CD14-positive monocyte (primary cell): ENCODE measurements around a stretch of chr22.

- CAGE, long polyA plus RNA, result no peak
Measured at GRCh38 chr22:25698406-25699029, 43.5 kb upstream of the MYO18B start.

- CAGE, long polyA plus RNA, result no peak
Measured at GRCh38 chr22:25749219-25750209, 7.5 kb downstream of the MYO18B start.

DNA sequence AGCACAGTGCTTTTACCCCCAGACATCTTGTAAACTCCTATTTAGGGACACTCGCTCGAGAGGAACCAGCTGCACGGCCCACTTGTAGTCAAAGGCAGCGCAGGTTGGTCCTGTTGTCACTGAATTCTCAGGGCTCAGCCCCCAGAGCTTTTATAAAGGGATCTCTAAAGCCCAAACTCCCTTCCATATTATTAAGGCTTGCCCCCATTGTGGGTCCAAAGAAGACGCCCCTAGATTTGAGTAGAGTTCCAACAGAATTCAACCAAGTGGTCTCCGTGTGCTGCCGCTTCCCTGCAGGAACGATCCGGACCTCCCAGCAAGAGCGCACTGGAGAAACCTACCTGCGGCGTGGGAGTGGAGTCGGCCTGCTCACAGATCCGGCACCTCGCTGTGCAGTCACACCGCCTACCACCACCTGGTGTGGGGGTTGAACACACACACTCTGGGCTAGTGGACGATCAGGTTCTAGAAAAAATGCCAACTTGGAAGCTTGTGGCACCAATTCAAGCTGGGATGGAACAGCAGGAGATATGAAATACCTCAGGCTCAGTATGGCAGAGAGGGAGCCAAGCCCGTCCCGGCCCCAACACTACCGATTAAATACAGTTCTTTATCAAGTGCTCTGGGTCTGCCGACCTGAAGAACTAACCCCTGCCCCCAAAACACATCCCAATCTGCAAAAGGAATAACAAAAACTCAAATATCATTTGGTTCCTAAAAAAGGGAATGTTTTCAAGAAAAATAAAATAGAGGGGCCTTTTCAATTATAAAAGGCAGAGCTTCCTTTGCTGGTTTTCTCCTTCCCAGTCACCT lies 23.6 kb downstream of the ASPHD2 start:
- CAGE, long polyA plus RNA, result no peak

GRCh38 chr22:26529334-26530328 lies 17.4 kb upstream of the TFIP11 start:
- CAGE, long polyA plus RNA, result no peak

DNA sequence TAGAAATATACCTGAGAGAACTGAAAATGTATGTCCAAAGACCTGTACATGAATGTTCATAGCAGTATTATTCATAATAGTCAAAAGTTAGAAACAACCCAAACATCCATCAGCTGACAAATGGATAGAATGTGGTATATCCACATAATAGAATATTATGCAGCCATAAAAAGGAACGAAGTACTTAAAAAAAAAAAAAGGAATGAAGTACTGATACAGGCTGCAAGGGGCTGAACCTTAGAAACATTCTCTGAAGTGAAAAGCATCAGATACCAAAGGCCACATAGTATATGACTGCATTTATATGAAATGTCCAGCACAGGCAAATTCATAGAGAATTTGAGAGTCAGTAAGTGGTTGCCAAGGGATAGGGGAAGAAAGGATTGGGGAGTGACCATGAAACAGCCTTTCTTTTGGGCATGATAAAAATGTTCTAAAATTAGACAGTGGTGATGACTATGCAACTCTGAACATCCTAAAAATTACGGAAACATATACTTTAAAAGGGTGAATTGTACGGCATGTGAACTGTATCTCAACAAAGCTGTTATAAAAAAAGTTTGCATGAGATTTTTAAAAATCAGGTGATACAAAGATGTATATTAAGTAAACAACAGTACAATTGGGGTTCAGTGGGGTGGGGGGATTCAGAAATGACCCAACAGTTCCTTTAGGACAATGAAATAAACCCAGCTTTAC lies 1.8 kb downstream of the TPST2 start:
- CAGE, long polyA plus RNA, result no peak

- CAGE, long polyA plus RNA, result no peak
Measured at GRCh38 chr22:27241647-27242209, 559.8 kb downstream of the MN1 start.

- CAGE, long polyA plus RNA, result no peak
Measured at GRCh38 chr22:27311621-27312083, 489.9 kb downstream of the MN1 start.

- CAGE, long polyA plus RNA, result no peak
Measured at GRCh38 chr22:27476578-27477165, 324.9 kb downstream of the MN1 start.

DNA sequence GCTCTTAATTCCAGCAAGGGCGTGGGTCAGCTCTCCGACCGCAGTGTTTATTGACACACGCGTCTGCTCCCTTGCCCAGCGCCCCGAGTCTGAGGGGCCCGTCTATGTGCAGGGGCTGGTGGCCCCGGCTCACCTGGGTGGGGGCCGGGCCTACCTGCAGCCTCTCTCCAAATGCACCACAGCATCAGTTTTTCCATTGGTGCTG lies 313.4 kb downstream of the MN1 start:
- CAGE, long polyA plus RNA, result no peak

DNA sequence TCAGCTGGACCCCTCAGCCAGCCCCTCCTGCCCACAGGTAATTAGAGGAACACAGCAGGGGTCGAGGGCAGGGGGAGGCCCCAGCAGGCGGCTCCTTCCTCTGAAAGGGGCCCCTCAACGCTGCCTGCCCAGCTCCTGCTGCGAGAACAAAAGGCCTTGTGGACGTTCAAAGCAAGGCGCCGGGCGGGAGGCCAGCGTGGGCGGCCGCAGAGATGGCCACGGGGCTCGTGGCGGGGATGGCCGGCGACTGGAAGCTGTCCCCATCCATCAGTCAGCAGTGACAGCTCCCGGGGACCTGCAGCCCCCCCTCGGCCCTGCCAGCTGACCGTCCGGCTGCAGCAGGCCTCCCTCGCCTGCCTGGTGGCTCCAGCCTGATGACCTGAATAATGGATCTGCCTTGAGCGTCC lies 159.4 kb downstream of the MN1 start:
- CAGE, long polyA plus RNA, result no peak

DNA sequence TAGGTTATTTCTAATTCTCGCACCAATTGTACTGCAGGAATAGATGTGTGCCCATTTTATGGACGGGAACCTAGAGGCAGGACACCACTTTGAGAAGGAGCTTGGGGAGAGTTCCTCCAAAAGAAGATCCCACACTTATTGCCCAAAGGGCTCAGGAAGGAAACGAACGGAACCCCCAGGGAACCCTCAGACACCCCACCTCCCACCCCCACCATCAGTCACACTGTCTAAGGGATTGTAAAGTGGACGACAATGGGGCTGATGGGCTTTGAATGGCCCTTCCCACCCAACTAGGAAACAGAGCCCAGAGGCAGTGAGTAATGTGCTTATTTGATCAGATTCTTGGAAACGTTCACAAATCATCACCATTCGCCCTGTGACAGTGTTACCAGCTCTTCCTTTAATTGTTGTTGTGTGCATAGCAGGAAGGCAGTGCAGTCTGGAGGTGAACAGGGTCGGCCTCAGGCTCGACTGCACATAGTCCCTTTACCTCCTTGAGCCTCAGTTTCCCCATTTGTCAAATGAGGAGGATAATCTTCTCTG lies 8.4 kb upstream of the MN1 start:
- CAGE, long polyA plus RNA, result no peak

DNA sequence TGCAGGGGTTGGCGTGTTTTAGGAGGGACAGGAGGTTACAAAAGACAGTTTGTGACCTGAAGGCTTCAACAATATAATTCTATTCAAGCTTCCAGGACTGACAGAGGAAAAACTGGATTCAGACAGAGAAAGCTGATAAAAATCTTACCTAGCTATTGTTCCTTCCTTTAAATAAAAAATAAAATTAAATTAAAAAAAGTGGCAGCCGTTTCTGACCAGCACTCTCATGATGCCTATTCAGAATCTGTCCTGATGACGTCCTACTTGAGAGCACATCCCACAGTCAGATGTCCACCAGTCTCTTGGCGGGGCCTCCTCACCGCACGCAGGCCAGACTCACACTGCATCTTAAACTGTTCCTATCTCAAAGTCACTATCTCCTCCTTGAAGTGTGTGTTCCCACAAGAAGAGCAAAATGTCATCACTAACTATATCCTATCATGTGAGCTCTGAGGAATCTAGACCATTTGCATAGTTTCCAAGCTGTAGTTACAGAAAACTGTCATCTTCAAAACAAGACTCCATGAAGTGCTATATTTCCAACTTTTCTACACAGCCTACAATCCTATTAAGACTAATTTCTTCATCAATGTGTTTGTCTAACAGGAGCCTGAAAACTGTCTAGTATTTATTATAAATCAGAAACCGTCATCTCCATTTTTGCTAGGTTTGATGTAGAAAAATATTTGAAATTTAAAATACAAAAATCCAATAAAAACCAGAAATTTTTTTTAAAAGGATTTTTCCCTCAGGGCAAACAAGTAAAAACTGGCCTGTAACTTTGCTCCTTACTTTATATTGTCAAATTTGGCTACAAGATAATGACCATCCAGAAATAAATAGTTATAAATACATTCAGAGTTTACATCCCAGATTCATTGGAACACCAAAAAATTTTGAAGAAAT lies 50.9 kb upstream of the MN1 start:
- CAGE, long polyA plus RNA, result no peak

GRCh38 chr22:27876472-27877157 lies 42.4 kb downstream of the PITPNB start:
- CAGE, long polyA plus RNA, result no peak

GRCh38 chr22:27919384-27920413 lies 643 bp upstream of the PITPNB start:
- CAGE, long polyA plus RNA, result start-site peak on the plus strand at chr22:27919465-27919506, 377 and 354 reads in 2 replicates

DNA sequence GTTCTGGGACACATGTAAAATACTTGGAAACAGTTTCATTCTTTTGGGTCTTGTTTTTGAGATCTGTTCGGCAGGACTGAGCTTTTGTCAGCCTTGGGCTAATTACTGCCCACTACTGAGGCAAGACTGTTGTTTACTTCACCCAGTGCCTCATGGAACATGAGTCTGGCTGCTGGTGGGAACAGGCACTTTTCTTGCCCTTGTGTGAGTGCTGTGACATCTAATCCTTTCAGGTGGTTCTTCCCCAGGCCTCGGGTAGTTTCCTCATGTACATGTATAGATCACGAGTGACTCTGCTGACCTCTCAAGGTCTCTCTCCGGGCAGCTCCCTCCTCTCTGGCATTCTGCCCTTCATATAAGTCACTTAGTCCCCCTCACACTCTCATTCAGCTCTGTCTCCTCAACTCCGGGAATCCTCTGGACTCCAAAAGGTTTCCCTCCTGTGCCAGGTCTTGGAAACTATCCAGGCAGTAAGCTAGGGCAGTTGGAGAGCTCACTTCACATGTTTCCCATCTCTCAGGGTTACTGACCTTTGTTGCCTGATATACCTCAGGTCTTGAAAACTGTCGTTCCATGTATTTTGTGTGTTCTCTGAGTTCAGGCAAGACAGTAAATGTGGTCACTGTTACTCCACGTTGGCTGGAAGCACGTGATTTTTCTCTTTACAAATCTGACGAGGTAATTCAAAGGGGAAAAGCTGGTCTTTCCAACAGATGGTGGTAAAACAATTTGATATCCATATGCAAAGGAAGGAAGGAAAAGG lies 40.3 kb upstream of the PITPNB start:
- CAGE, long polyA plus RNA, result no peak

DNA sequence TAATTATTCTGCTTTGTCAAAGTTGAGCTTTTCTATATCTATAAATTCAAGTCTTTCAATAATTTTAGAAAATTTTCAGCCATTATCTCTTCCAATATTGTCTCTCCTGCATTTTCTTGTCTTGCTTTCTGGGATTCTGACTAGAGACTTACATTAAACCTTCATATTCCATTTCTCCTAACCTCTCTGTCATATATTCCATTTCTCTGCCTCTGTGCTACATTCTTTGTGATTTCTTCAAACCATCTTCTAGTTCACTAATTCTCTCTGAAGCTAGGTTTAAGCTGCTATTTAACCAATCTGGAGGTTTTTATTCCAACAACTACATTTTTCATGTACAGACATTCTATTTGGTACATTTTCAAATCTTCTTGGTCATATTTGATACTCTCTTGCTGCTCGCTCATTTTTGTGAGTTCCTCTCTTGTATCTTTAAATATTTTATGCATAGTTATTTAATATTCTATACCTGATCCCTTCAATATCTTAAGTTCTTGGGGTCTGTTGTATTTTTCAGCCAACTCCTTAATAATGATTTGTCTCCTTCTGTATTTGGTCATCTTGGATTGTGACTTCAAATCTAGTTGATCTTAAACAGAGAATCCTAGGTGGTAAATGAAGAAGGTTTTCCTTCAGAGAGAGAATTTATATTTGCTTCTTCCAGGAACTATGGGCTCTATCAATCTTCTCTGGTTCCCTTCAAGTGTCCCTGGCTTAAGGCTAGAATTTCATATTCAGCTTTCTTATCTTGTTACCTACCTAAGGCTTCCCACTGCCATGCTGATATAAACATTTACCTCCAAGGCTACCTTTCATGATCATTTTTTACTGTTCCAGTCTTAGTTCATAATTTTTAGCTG lies 122.3 kb downstream of the TTC28 start:
- CAGE, long polyA plus RNA, result no peak

- CAGE, long polyA plus RNA, result no peak
Measured at GRCh38 chr22:28576887-28577366, 102.7 kb downstream of the TTC28 start.

GRCh38 chr22:28760027-28760917 lies 12.2 kb upstream of the CCDC117 start:
- CAGE, long polyA plus RNA, result no peak

GRCh38 chr22:28783950-28784761 lies 11.7 kb downstream of the CCDC117 start:
- CAGE, long polyA plus RNA, result no peak

GRCh38 chr22:28799741-28800633 lies 27.5 kb downstream of the CCDC117 start:
- CAGE, long polyA plus RNA, result no peak